NT2/D1 (cell line): ENCODE measurements around the genes LUC7L2 and HIPK2.

- RRBS, 2 experiments, result under 1 to 2% methylated on average over 21 to 30 of the region's 112 CpGs
These were observed at the start of gene LUC7L2 for GRCh38 chr7:139359565-139360672. Gene LUC7L2, plus strand, starts transcription at chr7:139359894.

DNA sequence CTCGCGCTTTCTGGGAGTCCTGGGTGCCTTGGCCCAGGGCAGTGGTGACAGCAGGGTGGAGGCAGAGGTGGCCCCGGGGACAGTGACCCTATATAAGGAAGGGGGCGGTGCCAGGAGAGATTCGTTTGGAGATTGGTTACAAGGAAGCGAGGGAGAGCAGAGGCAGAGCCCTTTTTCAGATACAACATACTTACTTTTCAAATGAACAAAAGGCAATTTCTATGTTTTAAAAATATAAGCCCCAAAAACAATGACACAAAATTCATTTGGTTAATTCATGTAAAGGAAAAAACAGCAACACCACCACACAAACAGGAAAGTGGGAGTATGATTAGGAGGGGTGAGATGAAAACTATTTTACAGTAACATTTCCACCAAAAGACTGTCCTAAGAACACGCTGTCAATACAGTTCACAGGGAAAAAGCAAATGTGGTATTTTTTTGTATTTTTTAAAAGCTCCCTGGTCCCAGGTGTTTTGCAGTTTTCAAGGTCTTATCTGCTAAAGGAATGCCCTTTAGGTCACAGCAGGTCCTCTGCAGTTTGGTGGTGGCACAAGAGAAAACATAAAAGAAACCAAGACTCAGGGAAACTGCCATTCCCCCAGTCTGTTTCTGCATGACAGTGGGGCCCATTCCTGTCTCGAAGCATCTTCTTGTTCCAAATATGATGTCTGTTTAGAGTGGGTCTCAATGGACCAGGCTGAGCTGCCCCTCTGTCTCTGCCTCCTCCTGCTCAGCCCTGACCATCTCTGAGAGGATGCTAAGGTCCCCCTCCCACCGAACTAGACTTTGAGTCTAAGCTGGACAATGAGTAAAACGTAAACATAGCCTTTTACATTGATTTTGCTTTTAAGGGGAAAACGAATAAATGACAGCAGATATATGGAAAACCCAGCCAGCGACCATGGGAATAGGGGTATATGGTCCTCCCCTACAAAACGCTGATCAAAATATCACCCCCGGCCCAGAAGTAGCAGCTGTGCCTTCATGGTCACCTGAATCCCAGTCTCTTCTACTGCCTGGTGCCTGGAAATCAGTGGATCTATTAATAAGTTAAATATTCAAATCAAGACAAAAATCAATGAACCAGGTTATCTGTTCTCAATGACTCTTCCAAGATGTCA is 40.2 kb downstream of the CLEC2L start:
- RRBS, 2 experiments, result no CpG with 5 or more reads among the region's 14 CpGs

DNA sequence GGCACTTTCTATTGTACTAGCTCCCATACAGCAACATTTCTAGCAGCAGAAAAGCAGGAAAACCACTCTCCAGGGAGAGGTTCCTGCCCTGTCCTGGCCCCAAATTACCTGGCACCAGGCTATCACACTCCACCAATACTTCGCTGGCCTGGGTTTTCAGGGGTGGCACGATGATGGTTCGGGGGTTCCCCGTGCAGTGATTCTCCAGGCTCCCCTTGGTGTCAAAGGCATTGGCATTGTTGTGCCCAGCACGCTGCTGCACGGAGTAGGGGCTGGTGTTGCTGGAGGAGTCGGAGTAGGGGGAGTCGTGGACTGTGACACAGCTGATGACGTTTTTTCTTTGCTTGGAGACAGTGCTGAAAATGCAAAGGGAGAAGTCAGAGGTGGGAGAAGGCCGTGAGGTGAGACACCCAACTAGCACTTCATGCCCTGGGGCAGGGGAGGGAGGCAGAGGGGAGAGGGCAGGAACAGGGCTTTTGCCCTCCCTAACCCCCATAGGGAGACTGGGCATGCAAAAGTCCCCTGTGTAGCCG is 60.3 kb downstream of the CLEC2L start:
- RRBS, 2 experiments, result 80 to 92% methylated on average over 1 of the region's 11 CpGs

- RRBS, 2 experiments, result no CpG with 5 or more reads among the region's 13 CpGs
These were observed 101.2 kb downstream of the CLEC2L start for GRCh38 chr7:139624342-139625478.

GRCh38 chr7:139646921-139647552 is 123.6 kb downstream of the CLEC2L start:
- RRBS, 2 experiments, result no CpG with 5 or more reads among the region's 6 CpGs

- RRBS, 2 experiments, result 86 to 99% methylated on average over 2 to 5 of the region's 19 CpGs
These were observed 61.9 kb downstream of the HIPK2 start for GRCh38 chr7:139715841-139716438.

- RRBS, 2 experiments, result no CpG with 5 or more reads among the region's 5 CpGs
These were observed 45.6 kb downstream of the HIPK2 start for GRCh38 chr7:139732168-139732641.

- RRBS, 2 experiments, result under 1 to 2% methylated on average over 73 to 76 of the region's 131 CpGs
These were observed at the start of gene HIPK2 for GRCh38 chr7:139777579-139778425. Gene HIPK2, minus strand, starts transcription at chr7:139777998.

DNA sequence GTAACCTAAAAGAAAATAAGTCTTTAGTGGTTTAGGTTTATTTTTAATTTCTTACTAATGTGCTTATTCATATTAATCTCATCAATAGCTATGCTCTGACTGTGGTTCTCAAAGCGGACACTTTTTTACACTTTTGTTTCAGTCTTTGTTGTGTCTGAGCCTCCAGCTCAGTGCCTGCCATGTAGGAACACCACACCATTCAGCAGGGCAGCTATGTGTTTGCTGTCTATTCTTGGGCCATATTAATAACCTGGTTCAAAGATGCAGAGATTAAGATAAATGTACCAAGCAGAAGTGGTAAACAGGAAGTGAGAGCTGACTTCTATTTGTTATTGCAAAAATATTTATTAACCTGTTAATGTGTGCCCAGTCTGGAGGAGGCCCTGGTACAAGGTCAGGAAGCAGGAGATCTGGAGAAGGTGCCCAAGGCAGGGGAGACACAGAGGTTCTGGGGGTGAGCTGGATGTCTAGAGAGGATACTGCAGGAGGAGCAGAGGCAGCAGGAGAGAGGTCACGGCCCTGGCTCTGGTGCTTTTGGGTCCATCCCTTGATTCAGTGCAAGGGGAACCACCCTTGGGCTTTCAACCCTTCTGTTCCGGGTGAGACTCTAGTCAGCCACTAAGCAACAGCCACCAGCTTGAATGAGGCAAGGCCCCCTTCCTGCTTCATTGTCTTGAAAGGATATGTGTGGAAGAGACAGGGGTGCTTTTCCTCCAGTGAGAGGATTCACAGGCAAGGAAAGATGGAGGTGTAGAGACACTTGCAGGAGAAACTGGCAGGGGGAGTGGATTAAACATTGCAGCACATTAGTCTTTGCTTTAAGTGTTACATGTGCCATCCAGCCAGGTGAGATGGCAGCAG is 1.9 kb downstream of the TBXAS1 start:
- RRBS, 2 experiments, result no CpG with 5 or more reads among the region's 3 CpGs

DNA sequence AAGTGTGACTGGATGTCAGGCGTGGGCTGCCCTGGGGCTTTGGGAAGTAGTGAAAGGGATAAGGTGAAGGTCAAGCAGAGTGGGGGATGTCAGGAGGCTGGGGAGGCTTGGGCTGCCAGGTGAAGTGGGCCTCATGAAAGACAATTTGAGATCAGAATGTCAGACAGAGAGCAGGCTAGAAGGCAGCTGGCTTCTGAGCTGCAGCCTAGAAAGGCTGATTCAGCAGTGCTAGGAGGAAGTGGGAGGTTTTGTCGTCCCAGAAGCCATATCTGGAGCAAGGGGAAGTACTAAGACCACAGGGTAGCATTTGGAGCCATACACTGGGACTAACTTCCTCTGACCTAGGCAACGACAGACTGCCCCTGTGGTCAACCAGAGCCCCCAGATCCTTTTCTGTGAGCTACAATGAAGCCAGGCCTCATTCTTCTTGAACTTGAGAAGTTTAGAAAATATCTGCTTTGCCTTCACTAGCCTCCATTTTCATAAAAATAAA is 26.4 kb downstream of the TBXAS1 start:
- RRBS, 2 experiments, result no CpG with 5 or more reads among the region's 3 CpGs

DNA sequence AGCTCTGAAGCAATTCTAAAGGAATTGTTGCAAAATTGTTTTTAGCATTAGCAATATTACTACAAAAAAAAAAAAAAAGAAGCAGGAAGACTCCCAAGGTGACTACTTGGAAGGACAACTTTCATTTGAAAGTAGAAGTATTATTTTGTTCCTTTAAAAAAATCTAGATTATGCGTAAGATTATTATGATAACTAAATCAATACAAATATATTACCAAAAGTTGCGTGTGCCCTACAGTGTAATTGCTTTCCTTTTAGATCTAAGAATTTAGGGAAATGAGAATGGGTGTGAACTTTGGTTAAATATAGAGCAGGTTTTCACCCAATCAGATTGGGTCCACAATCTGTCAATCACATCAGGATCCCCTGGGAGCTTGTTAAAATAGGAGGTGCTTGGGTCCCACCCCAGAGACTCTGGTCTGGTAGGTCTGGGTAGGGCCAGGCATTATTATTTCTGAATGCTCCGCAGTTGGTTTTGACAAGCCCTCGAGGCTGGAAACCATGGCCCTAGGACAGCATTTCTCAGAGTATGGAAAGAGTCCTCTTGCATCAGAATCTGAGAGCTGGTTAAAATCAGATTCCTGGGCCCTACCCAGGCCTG is 72.3 kb downstream of the TBXAS1 start:
- RRBS, 2 experiments, result no CpG with 5 or more reads among the region's 4 CpGs

DNA sequence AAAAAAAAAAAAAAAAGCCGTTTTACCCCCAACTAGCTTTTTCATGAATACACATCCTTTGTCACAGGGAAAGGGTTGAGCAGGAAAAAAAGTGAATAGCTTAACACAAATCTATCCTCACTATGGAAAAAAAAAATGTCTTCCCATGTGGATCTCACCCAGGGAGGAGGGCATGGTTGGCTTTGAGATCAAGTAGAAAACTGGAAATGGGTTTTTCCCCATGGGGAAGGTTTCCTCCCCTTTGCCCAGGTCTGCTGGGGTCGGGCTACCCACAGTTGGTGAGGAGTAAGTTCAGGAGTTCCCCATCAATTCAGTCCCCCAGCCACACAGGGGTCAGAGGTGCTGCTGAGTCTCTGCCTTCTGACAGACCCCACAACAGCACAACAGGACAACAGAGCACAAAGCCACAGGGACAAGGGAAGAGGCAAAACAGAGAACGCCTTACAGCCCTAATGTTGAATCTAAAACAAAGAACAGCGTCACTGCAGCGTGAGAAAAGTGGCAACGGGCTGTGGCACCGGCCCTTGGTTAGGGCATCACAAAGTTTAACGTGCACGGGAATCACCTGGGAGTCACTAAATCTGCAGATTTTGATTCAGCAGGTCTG is 93.2 kb downstream of the PARP12 start:
- RRBS, 2 experiments, result no CpG with 5 or more reads among the region's 9 CpGs

- RRBS, 2 experiments, result no CpG with 5 or more reads among the region's 8 CpGs
These were observed 23.7 kb downstream of the PARP12 start for GRCh38 chr7:140038952-140039461.

- RRBS, 2 experiments, result no CpG with 5 or more reads among the region's 8 CpGs
These were observed 21.3 kb upstream of the PARP12 start for GRCh38 chr7:140083933-140084637.

GRCh38 chr7:140084863-140085507 is 22.2 kb upstream of the PARP12 start:
- RRBS, 2 experiments, result no CpG with 5 or more reads among the region's 8 CpGs

DNA sequence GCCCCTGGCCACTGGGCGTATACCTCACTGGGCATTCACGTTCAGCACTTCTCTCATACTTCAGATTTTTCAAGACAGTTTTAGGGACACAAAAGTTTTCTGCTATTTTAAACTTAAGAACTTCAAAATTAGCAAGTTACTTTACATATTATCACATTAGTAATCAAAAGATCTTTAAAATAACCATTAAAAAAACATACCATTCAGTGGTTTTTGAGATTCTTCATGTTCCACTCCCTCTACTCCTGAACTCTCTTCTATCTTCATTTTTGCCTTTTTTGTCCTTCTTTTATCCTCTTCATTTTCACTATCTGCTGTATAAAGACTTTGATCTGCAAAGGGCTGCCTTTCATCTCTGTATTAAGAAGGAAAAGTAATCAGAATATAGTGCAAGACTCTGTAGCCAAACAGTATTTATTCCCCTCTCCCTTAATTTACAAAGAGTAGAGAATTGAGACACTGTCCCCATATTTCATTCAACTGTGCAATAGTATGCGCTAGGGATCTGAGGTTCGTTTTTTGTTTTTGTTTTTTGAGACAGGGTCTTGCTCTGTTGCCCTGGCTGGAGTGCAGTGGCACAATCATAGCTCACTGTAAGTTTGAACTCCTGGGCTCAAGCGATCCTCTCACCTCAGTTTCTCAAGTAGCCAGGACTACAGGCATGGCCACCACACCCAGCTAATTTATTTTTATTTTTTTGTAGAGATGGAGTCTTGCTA is 36.1 kb upstream of the PARP12 start:
- RRBS, 2 experiments, result no CpG with 5 or more reads among the region's 5 CpGs

- RRBS, 2 experiments, result no CpG with 5 or more reads among the region's 10 CpGs
These were observed 23.3 kb upstream of the KDM7A start for GRCh38 chr7:140199988-140200629.

DNA sequence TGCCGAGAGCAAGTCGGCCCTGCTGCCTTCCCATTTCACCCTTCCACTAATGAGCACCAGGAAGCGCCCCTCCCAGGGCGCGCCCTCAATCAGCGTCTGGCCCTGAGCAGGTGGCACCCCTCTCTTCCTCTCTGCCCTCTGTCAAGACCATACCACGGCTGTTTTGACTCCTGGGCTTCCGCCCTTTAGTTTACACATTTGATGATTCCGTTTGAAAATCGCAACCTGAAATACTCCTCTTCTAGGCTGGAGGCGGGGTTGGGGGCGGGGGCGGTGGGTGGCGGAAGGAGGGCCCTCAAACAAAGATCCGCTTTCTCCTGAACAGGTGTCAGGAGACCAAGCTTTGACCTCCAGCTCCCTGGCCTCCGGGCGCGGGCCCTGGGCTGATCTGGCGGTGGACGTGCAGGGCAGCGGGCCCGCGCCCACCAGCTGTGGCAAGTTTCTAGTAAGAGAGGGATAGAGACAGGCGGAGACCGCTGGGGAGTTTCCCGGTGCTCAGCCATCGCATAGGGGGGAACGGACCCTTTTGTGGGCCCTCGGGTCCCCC is 53.2 kb upstream of the KDM7A start:
- RRBS, 2 experiments, result no CpG with 5 or more reads among the region's 29 CpGs

DNA sequence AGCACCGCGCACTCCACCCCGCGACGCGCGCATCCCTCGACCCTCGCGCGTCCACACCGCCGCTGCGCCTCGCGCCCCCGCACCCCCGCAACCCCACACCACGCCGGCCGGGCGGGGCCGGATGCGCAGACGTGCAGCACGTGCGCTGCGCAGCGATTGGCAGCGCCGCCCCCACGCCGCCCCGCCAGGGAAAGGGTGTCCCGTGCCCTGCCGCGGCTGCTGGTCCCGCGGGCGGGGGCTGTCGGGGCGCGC is 53.7 kb upstream of the KDM7A start:
- RRBS, 2 experiments, result 5% methylated on average over 6 of the region's 43 CpGs; no CpG with 5 or more reads in 1 of the 2 experiments